ENCODE results near the genes OSBPL9 and TXNDC12.

DNA sequence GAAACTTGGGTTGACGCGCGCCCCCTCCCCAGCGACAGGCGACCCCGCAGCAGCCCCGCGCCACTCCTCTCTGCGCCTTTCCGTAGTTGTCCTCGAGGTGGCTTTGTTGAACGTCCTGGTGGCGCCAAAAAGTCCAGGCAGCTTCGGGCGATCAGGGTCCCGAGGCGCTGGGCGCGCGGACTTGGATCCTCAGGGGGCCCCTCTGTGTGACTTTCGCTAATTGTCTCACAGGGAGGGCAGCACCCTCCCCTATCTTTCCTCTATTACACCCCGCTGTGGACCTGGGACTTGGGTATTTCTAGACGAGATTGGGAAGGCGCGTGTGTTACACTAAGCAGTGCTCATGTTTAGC, 24.7 kb upstream of the AGBL4 start:
- PRO-cap: no peak
- CAGE, long polyA plus RNA: no peak

- PRO-cap: no peak
- CAGE, long polyA plus RNA: no peak
Measured at GRCh38 chr1:50110122-50110575, 1.4 kb downstream of the ELAVL4 start.

- PRO-cap: no peak
- CAGE, long polyA plus RNA: no peak
Measured at GRCh38 chr1:50527501-50528220, 104.4 kb upstream of the DMRTA2 start.

- PRO-cap: no peak
- CAGE, long polyA plus RNA: no peak
Measured at GRCh38 chr1:50970616-50971012, 569 bp downstream of the CDKN2C start.

- PRO-cap: no peak
- CAGE, long polyA plus RNA: no peak
Measured at GRCh38 chr1:50979082-50979530, 9.1 kb downstream of the CDKN2C start.

DNA sequence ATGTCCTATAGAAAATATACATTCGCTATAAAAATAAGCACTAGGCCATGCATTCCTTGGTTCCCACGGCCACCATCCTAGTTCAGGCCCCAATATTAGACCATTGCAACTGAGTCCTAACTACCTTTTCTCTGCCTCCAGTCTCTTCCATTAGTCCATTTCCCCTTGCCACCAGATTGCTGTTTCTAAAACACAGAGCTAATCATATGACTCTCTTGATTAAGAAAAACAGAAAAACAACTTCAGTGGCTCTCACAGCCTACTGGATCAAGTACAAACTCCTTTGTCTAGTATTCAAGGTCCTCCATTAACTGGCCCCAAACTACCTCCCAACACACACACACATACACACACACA, 20.4 kb upstream of the RNF11 start:
- PRO-cap: no peak
- CAGE, long polyA plus RNA: no peak

GRCh38 chr1:51250389-51250625, 14.2 kb downstream of the RNF11 start:
- PRO-cap: no peak
- CAGE, long polyA plus RNA: no peak

DNA sequence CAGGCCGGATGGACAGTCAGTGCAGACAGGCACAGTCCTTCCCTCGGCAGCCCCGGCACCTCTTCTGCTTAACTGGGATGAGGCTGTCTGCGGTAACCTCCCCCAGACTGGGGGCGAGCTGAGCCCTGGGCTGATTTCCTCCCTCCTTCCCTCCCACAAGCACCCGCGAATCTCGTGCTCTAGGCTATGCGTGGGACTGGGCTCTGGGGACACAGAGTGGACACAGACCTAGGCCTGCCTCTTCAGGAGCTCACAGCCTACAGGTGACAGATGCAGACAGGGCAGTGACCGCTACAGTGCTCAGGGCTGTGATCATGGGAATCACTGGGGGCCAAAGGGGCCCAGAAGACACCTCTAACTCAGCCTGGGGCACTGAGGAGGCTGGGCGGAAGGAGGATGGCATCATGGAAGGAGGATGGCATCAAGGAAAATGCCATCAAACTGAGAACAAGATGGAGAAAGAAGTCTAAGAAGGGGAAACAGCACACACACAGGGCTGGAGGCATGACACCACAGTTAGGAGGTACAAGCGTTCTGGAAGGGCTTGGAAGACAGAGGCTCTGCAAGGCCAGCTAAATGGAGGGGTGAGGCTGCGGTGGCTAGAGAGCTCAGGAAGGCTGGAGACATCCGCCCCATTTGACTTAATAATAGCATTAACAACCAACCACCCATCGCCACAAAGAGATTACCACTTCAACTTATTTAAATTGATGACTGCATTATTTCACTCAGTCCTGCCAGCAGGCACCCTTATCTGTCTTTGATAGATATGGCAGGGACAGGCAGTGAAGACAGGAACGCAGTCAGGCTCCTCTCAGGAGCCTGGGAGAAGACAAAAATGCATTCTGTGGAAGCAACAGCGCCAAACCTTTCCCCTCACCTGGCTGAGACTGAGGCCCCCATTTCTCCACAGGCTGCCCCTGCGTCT, 4.2 kb downstream of the TTC39A start:
- PRO-cap: no peak
- CAGE, long polyA plus RNA: no peak

GRCh38 chr1:51516945-51517796, 1.9 kb downstream of the EPS15 start:
- PRO-cap: no peak
- CAGE, long polyA plus RNA: no peak

DNA sequence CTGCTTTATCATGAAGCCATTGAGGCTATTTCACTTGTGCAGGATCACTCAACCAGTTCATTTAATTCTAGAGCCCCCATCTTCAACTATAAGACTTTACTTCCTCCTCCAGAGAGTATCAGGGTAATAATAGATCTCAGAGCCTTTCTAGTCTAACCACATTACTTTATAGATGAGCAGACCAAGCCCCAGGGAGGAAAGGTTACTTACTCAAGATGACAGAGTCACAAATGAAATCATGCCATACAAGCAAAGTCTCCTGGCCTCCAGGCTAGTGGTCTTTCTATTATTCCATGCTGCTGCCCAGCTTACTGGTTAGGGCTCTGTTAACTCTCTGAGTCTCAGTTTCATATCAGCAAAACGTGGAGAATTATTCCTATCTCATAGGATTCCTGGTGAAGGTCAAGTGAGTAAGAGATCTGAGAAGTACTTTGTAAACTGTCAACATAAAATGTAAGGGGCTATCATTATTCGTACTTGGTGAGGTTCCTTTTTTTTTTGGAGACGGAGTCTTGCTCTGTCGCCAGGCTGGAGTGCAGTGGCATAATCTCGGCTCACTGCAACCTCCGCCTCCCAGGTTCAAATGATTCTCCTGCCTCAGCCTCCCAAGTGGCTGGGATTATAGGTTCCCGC, 46.4 kb upstream of the OSBPL9 start:
- PRO-cap: no peak
- CAGE, long polyA plus RNA: no peak

GRCh38 chr1:51572226-51572779, 44.6 kb upstream of the OSBPL9 start:
- PRO-cap: no peak
- CAGE, long polyA plus RNA: no peak

- PRO-cap: bidirectional peak, plus-strand start at chr1:51617092, minus-strand start at chr1:51616945
- CAGE, long polyA plus RNA: start-site peak on the plus strand at chr1:51617084-51617137, 62 and 122 reads in 2 replicates
Measured at GRCh38 chr1:51616744-51617221, at the start of gene OSBPL9. Gene OSBPL9, plus strand, starts transcription at chr1:51617092.

GRCh38 chr1:51642895-51643241, 26.0 kb downstream of the OSBPL9 start:
- PRO-cap: no peak
- CAGE, long polyA plus RNA: no peak

DNA sequence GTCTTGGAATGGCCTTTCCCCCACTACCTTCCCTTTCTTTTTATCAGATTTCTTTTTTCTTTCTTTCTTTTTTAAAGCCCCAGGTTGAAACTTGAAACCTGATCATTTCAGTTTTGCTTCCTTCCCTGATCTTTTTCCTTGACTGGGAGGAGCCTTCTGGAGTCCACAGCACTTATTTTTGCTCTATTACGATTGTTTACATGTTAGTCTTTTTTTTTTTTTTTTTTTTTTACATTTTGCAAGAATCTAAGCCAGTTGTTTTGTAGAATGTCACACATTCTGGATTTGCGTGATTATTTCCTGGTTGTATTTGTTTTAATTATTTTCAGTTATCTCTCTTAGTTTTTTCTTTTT, 32.6 kb downstream of the OSBPL9 start:
- PRO-cap: no peak
- CAGE, long polyA plus RNA: no peak

DNA sequence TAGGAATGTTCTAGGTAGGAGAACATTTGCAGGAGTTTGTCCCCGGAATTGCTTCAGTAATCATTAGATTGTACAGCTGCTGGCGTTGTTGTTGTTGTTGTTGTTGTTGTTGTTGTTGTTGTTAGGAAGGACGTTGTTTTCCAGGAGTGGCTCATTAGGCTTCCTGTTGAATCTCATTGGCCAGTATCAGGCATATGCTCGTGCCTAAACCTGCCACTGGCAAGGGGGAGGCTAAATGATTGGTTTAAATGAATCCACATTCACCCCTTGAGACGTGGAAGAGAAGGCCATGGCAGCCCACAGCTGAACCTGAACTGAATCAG, 104.7 kb downstream of the NRDC start:
- PRO-cap: no peak
- CAGE, long polyA plus RNA: no peak

DNA sequence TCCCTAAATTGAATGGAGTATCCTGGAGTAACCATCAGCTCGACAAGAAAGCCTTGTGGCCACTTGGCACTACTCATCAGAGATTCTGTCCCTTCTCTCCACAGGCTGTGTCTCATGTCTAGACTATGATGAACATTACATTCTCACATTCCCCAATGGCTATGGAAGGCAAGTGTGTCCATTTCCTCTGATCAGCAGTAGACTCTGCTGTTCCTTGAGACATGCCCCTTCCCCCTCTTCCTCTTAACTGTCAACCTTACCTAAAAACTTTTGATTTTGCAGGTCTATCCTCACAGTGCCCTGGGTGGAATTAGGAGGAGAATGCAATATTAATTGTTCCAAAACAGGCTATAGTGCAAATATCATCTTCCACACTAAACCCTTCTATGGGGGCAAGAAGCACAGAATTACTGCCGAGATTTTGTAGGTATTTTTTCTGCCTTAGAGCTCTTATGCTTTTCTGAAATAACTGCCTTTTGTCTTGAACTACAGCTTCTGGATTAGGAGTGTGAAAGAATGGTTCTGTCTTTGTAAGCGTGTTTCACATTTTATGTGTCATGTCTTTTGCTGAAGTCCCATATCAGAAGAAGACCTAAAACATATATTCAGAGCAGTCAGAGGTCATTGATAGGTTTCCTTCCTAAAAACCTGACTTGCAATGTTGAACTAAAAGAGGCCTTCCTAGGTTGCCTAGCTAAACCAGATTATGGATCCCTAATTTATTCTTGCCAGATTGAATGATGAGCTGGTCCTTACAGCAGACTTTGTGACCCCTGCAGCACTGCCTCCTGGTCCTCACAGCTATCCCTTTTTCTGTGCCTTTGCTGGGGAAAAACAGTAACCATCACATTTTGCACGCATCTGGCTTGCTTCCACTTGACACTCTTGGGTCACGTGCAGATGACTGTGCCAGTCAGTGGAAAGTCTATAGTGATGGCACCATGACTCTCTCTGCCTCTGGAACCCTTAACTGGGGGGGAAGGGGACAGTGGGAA, 94.1 kb downstream of the NRDC start:
- PRO-cap: no peak
- CAGE, long polyA plus RNA: no peak

DNA sequence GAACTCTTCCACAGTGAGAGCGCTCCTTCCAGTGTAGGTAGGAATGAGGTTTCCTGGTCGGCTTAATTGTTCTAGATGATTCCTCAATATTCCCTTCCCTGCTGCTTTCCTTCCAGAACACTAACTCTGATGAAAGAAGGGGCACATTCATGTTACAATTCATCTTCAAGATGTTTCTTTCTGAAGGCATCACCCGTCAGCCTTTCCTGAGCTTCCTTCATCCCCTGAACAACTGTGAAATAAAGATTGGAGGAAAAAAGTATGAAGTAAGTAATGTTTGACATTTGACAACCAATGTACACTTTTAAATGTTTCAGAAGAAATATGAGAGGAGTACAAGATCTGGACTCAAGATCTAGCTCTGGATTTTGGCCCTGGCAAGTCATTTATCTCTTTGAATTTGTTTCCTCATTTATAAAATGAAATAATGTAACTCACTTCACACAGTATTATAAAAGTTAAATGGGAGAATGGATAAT, 12.8 kb downstream of the KTI12 start:
- PRO-cap: unidirectional peak, minus-strand start at position 202 of the sequence
- CAGE, long polyA plus RNA: no peak

GRCh38 chr1:52054941-52055942, at the start of gene TXNDC12:
Gene TXNDC12, minus strand, starts transcription at chr1:52055191.
- PRO-cap: unidirectional peak, plus-strand start at chr1:52055103; bidirectional peak, plus-strand start at chr1:52055163, minus-strand start at chr1:52055191; unidirectional peak, minus-strand start at chr1:52055476
- CAGE, long polyA plus RNA: no peak

- PRO-cap: no peak
- CAGE, long polyA plus RNA: no peak
Measured at GRCh38 chr1:52139842-52140301, 2.0 kb upstream of the ZFYVE9 start.

DNA sequence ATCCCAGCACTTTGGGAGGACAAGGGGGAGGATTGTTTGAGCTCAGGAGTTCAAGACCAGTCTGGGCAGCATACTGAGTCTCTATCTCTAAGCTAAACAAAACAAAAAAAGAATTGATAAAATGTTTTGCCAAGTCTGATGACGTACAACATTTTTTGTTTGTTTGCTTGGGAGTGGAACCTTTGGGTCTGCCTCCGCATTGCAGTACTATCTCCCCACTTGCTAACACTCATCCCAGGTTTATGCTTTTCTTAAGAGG, 42.9 kb downstream of the ZFYVE9 start:
- PRO-cap: no peak
- CAGE, long polyA plus RNA: no peak